Karpas-422 (cell line): Measurements from ENCODE around the gene TGFB1I1.

DNA sequence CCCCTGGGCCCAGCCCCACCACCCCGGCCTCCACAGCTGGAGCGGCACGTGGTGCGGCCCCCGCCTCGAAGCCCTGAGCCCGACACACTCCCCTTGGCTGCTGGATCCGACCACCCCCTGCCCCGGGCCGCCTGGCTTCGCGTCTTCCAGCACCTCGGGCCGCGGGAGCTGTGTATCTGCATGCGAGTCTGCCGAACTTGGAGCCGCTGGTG, 6.9 kb downstream of the FBXL19 start:
- PRO-cap = no peak
- RAMPAGE, long total RNA = no peak

DNA sequence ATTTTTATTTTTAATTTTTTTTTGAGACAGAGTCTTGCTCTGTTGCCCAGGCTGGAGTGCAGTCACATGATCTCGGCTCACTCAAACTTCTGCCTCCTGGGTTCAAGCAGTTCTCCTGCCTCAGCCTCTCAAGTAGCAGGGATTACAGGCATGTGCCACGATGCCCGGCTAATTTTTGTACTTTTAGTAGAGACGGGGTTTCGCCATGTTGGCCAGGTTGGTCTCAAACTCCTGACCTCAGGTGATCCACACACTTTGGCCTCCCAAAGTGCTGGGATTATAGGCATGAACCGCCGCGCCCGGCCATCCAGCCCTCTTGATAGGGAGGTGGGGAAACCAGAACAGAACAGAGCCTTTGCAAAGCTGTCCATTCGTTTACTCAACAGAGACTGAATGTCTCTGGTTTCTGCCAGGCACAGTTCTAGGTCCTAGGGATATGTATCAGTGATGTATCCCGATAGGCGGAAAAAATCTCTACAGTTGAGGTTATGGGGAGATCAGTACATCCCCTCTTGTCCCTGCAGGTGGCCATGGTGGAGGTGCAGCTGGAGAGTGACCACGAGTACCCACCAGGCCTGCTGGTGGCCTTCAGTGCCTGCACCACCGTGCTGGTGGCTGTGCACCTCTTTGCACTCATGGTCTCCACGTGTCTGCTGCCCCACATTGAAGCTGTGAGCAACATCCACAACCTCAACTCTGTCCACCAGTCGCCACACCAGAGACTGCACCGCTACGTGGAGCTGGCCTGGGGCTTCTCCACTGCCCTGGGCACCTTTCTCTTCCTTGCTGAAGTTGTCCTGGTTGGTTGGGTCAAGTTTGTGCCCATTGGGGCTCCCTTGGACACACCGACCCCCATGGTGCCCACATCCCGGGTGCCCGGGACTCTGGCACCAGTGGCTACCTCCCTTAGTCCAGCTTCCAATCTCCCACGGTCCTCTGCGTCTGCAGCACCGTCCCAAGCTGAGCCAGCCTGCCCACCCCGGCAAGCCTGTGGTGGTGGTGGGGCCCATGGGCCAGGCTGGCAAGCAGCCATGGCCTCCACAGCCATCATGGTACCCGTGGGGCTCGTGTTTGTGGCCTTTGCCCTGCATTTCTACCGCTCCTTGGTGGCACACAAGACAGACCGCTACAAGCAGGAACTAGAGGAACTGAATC, 4.2 kb downstream of the ORAI3 start:
- PRO-cap = no peak
- RAMPAGE, long total RNA = no peak

DNA sequence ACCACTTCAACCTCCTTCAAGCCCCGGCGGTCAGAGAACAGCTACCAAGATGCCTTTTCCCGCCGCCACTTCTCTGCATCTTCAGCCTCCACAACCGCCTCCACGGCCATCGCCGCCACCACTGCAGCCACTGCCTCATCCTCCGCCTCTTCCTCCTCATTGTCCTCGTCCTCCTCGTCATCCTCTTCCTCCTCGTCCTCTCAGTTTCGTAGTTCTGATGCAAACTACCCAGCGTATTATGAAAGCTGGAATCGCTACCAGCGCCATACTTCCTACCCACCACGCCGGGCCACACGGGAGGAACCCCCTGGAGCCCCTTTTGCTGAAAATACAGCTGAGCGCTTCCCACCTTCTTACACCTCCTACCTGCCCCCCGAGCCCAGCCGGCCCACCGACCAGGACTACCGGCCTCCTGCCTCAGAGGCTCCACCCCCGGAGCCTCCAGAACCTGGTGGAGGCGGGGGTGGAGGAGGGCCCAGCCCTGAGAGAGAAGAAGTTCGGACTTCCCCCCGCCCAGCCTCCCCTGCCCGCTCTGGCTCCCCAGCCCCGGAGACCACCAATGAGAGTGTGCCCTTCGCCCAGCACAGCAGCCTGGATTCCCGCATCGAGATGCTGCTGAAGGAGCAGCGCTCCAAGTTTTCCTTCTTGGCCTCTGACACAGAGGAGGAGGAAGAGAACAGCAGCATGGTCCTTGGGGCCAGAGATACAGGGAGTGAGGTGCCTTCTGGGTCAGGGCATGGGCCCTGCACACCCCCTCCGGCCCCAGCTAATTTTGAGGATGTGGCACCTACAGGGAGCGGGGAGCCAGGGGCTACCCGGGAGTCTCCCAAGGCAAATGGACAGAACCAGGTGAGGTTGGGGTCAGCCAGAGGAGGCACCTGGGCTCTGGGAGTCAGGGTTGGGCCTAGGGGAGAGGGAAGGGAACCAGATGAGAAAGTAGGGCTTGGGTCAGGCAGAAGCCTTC, 7.3 kb downstream of the SETD1A start:
- PRO-cap = no peak
- RAMPAGE, long total RNA = no peak

- PRO-cap = no peak
- RAMPAGE, long total RNA = no peak
Observed at GRCh38 chr16:30965577-30966448, 8.3 kb downstream of the SETD1A start.

DNA sequence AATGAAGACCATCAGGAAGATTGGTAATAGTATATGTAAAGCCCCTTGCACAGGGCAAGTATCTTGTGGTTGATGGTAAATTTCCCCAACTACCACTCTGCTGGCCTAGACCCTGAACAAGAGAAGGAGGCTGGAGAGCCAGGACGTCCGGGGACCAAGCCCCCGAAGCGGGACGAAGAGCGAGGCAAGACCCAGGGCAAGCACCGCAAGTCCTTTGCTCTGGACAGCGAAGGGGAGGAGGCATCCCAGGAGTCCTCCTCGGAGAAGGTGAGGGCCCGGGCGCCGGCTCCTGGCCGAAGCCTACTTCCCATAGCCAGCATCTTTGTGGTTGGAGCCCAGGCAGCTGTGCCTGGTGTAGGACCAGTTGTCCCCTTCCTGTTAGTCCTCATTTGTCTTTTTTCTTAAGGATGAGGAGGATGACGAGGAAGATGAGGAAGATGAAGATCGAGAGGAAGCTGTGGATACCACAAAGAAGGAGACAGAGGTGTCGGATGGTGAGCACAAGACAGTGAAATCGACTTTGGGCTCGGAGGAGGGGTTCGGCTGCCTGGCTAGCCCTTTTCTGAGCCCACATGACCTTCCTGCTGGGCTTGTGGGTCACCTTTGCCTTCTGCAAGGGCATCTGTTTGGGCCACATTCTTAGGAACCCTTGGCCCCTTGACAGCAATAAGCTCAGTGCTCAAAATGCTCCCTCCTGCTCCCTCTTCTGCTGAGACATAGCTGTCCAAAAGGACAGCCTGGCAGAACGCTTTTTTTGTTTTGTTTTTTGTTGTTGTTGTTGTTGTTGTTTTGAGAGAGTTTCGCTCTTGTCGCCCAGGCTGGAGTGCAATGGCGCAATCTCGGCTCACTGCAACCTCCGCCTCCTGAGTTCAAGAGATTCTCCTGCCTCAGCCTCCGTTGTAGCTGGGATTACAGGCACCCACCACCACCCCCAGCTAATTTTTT, 11.9 kb downstream of the SETD1A start:
- PRO-cap = no peak
- RAMPAGE, long total RNA = no peak

DNA sequence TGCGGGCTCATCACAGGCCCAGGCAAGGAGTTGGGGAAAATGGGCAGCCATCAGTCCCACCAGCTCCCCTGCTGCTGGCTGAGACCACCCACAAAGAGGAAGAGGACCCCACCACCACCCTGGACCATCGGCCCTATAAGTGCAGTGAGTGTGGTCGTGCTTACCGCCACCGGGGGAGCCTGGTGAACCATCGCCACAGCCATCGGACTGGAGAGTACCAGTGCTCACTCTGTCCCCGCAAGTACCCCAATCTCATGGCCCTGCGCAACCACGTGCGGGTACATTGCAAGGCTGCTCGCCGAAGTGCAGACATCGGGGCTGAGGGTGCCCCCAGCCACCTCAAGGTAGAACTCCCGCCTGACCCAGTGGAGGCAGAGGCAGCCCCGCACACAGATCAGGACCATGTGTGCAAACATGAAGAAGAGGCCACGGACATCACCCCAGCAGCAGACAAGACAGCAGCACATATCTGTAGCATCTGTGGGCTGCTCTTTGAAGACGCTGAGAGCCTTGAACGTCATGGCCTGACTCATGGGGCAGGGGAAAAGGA, 3.4 kb downstream of the ZNF646 start:
- PRO-cap = no peak
- RAMPAGE, long total RNA = no peak

GRCh38 chr16:31112640-31113465, 4.6 kb upstream of the KAT8 start:
- PRO-cap = no peak
- RAMPAGE, long total RNA = no peak

DNA sequence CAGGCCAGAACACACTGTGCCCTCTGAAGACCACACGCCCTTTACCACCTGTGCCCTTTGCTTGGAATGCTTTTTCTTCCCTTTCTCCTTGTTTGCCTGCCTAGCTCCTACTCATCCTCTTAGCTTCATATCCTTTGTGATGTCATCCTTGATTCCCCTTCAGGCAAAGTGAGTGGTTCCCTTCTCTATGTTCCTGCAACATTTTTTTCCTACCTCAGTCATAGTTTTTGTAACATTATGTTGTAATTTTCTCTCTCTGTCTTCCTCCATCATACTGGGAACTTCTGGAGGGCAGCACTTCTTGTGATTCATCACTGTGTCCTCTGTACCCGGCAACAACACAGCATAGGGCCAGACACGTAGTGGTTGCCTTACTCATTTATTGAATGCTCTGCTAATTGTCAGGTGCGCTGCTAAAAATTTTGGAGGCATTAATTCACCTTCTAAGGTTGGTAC, 973 bp downstream of the KAT8 start:
- PRO-cap = no peak
- RAMPAGE, long total RNA = no peak

DNA sequence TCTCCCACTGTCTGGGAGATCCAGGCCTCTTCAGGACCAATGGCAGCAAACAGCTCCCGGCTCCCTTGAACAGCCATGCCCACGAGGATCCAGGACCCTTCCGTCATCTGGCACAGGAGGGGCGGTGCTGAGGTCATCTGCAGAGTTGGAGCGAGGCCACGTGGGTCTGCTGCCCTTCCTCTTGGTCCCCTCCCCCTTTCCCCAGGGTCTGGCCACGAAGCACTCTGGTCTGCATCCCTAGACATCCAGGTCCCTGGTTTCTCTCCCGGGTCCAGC, 3.7 kb upstream of the PRSS8 start:
- PRO-cap = no peak
- RAMPAGE, long total RNA = no peak

DNA sequence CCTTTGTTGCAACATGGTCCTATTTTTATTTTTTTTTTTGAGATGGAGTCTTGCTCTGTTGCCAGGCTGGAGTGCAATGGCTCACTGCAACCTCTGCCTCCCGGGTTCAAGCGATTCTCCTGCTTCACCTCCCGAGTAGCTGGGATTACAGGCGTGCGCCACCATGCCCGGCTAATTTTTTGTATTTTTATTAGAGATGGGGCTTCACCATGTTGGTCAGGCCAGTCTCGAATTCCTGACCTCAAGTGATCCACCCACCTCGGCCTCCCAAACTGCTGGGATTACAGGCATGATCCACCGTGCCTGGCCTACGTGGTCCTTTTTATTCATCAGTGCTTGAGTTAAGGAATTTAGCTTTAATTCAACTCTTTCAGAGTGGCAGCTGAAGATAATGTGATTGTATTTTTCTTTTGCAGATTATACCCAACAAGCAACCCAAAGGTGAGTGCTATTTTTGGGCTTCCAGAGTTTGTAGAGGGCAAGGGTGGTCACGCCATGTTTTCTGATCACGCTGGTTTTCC, 2.1 kb downstream of the FUS start:
- PRO-cap = no peak
- RAMPAGE, long total RNA = no peak

GRCh38 chr16:31184724-31185071, 4.8 kb downstream of the FUS start:
- PRO-cap = no peak
- RAMPAGE, long total RNA = no peak

- PRO-cap = no peak
- RAMPAGE, long total RNA = no peak
Observed at GRCh38 chr16:31187265-31187974, 7.5 kb downstream of the FUS start.

- PRO-cap = no peak
- RAMPAGE, long total RNA = no peak
Observed at GRCh38 chr16:31331706-31332343, 23.2 kb upstream of the ITGAX start.

GRCh38 chr16:31354156-31354861, 667 bp upstream of the ITGAX start:
- PRO-cap = no peak
- RAMPAGE, long total RNA = no peak

DNA sequence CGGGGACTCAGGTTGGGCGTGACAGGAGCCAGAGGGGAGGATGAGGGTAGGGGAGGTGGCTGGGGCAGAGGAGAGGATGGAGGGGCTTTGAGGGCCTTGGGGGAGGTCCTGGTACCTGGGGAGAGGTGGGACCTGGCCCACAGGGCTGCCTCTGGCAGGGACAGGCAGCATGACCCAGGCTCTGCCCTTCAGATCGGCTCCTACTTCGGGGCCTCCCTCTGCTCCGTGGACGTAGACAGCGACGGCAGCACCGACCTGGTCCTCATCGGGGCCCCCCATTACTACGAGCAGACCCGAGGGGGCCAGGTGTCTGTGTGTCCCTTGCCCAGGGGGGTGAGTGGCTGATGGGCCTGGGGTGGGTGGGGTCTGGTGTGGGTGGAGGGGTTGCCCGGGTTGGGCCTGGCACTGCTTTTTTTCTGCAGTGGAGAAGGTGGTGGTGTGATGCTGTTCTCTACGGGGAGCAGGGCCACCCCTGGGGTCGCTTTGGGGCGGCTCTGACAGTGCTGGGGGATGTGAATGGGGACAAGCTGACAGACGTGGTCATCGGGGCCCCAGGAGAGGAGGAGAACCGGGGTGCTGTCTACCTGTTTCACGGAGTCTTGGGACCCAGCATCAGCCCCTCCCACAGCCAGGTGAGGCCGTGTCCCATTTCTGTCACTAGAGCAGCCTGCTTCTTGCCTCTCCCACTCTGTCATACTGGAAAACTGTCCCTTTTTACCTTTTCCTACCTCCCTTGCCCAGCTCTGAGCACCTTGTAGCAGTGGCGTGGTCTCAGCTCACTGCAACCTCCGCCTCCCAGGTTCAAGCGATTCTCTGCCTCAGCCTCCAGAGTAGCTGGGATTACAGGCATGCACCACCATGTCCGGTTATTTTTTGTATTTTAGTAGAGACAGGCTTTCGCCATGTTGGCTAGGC, 8.0 kb downstream of the ITGAX start:
- PRO-cap = no peak
- RAMPAGE, long total RNA = no peak

GRCh38 chr16:31373163-31373676, 18.2 kb downstream of the ITGAX start:
- PRO-cap = no peak
- RAMPAGE, long total RNA = no peak

DNA sequence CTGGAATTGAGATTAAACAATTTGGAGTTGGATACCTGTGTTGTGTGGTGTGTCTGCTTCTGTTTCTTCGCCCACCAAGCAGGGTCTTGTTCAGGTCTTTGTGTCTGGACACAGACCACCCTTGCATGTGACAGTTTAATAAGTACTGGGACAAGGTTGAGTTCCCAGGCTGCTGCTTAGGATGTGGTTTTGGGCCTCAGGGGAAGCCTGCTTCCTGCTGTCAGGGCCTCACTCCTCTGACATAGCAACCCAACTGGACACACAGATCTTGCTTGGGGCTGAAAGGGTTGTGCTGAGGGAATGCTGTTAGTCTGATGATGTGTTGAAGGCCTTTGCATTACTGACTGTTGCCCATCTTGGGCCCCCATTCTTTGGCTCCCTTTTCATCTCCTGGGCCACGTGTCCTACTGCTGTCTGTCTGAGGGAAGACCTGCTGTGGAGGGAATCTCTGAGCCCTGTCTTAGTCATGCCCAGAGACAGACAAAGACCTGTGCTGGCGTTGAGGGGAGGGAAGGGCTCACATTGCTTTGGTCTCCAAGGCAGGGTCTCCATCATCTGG, 4.7 kb upstream of the TGFB1I1 start:
- PRO-cap = no peak
- RAMPAGE, long total RNA = no peak

DNA sequence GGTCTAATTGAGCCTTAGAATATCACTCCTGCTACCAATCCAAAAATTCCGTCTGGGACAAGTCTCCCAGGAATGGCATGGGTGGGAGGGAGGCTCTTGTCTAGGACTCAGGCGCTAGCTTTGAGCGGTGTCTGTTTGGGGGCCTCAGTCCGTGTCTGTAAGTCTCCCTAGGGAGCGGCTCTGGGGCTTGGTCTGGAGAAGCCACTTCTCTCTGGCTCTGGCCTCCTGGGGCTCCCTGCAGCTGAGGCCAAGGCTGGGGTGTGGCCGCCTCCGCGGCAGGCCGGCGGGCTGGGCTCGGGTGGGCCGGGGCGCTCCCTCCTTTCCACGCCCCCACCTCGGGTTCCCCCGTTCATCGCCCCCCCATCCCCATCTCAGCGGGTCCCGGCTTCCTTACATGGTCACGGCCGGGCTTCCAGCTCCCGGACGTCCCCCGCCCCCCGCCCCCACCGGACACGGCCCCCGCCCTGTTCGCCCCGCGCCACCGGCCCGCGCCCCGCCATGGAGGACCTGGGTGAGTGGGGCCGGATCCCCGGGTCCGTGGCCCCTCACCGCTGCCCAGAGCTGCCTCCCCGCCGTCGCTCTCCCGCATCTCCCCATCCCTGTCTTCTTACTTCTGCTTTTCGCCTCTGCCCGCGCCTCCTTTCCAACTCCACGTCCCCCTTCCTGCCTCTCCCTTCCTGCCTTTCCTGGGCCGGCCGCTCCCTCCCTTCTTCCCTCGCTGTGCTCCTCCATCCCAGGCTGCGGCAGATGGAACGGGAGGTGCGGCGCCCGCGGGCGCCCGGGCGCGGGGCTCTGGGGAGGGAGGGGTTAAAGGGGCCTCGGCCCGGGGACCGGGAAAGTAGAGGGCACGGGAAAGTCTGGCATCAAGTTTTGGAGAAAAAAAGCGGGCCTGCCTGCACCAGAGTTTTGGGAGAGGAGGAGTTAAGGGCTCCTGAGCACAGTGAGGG, at the start of gene TGFB1I1:
TSS of gene TGFB1I1 (plus strand) at position 462 of the 947 bp plus-strand sequence.
- PRO-cap = no peak
- RAMPAGE, long total RNA = no peak

GRCh38 chr16:31474324-31474912, 2.5 kb downstream of the TGFB1I1 start:
- PRO-cap = no peak
- RAMPAGE, long total RNA = no peak

DNA sequence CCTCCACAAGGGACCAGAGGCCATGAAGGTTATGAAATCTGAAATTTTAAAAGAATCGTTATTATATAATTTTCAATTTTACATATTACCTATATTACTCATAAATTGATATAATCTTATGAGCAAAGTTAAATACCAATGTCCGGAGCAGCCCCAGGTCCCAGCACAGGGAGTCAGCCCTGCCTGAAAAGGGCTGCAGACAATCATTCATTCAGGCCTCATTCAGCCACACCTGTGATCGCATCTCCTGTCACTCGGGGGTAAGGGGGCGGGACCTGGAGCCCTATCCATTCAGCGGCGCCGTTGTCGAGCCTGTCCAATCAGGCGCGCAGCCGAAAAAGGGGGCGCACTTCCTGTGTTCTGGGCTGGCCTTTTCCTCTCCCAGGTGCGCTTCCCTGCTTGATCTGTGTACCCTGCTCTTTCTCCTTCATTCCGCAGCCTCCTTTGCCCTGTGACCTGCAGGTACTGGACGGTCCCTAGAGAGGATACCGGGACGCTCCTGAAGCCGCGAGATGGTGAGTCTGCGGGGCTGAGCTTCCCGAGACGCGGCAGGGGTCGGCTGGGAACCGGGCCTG, 12.7 kb upstream of the KRBOX5 start:
- PRO-cap = no peak
- RAMPAGE, long total RNA = no peak